Left cardiac atrium (tissue), 1 donor: ENCODE results near the genes SLC4A11, ATRN, ADAM33, HSPA12B, CENPB and MAVS.

DNA sequence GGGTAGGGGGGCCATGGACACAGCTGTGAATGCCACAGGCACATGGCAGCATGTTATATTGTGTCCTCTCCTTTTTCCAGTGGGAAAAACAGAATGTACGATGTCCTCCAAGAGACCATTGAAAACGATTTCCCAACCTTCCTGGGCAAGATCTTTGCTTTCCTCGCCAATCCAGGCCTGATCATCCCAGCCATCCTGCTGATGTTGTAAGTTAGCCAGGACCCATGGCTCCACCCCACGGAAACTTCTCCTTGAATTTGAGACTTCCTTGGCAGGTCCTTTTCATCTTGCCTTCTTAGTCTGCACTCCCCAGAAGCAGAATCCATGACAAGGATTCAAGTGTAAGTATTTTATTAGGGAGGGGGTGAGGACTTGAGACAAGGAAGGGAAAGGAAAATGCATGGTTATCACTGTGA lies 28.2 kb upstream of the NOP56 start:
- PRO-cap, result no peak

DNA sequence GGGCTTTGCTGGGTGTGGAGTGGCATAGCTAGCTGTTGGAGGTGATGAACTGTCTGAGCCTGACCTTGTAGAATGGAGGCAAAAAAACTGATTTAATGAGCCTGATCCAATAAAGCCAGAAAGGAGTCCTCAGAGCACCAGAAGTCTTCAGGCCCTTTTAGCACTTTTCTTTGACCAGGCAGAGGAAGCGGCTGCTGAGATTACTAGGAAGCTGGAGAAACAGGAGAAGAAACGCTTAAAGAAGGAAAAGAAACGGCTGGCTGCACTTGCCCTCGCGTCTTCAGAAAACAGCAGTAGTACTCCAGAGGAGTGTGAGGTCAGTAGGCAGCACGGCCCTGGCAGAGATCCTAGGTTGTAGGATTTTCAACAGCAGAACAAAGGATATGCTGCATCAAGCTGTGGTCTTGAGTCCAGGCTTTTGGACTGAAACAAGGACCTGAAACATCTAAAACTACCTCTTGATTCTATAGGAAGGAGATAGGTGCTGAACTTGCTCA lies 4.5 kb downstream of the NOP56 start:
- PRO-cap, result no peak

GRCh38 chr20:2706738-2707631 lies 14.4 kb downstream of the EBF4 start:
- PRO-cap, result no peak

- PRO-cap, result no peak
Measured at GRCh38 chr20:2838417-2839203, 1.8 kb downstream of the PCED1A start.

- PRO-cap, result no peak
Measured at GRCh38 chr20:2982958-2983587, 60.3 kb upstream of the GNRH2 start.

GRCh38 chr20:3049489-3050029 lies 3.7 kb downstream of the MRPS26 start:
- PRO-cap, result no peak

GRCh38 chr20:3209879-3210369 lies 626 bp downstream of the ITPA start:
- PRO-cap, result no peak

GRCh38 chr20:3212514-3212966 lies 3.2 kb downstream of the ITPA start:
- PRO-cap, result no peak

GRCh38 chr20:3239097-3239336 lies at the start of gene SLC4A11:
Gene SLC4A11, minus strand, starts transcription at chr20:3239190.
- PRO-cap, result no peak

DNA sequence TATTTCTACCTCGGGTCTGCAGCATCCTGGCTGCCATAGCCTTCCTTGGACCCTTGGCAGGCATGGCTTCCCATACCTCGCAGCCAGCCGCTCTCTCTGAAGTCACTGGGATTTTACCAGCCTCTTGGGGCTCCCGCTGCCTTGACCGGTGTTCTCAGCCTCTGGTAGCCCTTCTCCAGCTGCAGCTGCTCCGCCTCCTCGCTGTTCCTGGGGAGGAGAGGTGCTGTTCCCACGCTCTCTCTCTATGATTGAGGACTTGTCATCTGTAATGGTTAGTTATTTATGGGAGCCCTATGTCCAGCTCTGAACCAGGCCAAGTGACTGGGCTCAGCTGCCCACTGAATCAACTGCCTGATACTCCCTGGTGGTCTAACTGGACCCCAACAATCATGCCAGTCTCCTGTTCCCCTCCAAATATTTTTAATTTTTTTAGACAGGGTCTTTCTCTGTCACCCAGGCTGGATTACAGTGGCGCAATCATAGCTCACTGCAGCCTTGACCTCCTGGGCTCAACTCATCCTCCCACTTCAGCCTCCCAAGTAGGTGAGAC lies 4.7 kb upstream of the SLC4A11 start:
- PRO-cap, result unidirectional peak, minus-strand start at position 115 of the sequence

DNA sequence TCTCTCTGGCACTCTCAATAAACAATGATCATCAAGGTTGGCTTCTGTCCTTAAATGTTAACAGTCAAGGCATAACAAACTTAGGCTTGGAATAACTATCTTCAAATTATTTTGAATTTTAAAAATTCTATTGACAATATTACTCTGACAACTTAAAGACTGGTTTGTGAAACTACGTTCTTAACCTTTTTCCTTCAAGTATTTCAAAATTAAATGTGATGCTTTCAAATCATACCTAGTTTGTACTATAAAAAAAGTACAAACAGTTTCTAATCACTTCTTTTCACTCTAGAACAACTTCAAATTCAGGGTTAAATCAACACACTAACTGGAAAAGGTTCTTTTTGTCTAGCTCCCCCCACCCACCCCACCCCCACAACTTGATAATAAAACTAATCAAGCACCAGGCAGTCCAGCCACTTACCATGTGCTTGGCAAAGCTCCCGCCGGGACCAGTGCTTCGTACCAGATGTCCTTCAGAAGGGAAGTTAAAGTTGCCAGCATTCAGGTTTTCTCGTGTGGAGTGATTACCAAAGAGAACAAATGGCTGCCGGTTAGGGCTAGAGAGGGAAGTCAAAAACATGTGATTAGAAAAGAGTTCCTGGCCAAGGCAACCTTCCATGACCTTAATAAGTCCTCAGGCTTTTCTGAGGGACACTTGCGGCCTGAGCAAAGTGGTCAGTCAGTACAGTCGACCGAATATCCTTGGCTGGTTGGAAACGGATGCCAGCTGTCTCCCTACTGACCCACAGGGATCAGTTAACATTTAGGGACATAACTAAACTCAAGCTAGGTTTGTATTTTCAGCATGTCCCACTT lies 67.2 kb downstream of the DNAAF9 start:
- PRO-cap, result no peak

DNA sequence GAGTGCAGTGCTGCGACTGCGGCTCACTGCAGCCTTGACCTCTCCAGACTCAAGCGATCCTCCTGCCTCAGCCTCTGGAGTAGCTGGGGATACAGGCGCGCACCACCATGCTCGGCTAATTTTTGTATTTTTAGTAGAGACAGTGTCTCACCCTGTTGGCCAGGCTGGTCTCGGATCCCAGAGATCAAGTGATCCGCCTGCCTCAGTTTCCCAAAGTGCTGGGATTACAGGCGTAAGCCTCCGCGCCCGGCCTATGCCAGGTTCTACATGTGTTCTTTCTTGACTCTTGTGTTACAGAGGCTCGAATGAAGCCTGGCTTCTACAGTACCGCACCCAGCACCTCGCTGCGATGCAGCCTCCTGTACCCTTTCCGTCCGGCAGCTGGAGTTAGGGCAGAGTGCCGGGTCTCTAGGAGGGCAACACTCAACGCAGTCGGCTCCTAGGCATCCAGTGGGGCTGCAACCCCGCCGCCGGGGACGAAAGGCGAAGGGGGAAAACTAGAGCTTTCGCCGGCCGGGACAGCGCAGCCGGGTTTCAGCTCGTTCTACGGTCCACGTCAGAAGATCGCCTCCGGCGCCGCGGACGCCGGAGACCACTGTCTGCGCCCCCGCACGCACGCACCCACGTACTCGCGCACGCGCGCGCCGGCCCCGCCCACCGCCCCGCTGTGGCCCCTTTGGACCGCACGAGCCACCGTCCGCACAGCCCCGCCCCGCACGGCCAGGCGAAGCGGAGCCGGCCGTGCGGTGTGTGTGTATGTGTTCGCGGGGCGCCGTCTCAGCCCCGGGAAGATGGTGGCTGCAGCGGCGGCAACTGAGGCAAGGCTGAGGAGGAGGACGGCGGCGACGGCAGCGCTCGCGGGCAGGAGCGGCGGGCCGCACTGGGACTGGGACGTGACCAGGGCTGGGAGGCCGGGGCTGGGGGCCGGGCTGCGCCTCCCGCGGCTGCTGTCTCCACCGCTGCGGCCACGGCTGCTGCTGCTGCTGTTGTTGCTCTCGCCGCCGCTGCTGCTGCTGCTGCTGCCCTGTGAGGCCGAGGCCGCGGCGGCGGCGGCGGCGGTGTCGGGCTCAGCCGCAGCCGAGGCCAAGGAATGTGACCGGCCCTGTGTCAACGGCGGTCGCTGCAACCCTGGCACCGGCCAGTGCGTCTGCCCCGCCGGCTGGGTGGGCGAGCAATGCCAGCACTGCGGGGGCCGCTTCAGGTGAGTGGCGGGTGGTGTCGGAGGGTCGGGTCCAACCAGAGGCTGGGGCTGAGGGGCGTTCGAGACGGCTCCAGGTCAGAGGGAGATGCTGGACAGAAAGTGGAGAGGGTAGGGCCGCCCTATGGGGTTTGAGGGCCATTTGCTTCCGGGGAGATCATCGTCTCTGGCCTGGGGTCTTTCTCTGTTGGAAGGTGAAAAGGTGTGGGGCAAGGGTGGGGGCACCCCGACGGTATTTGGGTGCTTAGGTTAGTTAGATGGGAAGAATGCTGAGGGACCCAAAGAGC lies at the start of gene ATRN:
Gene ATRN (plus strand): TSS at position 702 of the 1,485 bp plus-strand sequence.
- PRO-cap, result bidirectional peak, plus-strand start at position 723 of the sequence, minus-strand start at position 597 of the sequence

- PRO-cap, result no peak
Measured at GRCh38 chr20:3472039-3473014, 1.5 kb downstream of the ATRN start.

- PRO-cap, result bidirectional peak, plus-strand start at chr20:3682322, minus-strand start at chr20:3682004
Measured at GRCh38 chr20:3681657-3682445, at the start of gene ADAM33. Gene ADAM33, minus strand, starts transcription at chr20:3682010.

GRCh38 chr20:3732283-3733097 lies at the start of gene HSPA12B:
Gene HSPA12B, plus strand, starts transcription at chr20:3732685.
- PRO-cap, result bidirectional peak, plus-strand start at chr20:3732685, minus-strand start at chr20:3732576

GRCh38 chr20:3737908-3738338 lies 5.4 kb downstream of the HSPA12B start:
- PRO-cap, result no peak

- PRO-cap, result no peak
Measured at GRCh38 chr20:3754774-3755185, 12.8 kb downstream of the ADISSP start.

GRCh38 chr20:3786582-3787283 lies at the start of gene CENPB:
Gene CENPB, minus strand, starts transcription at chr20:3786740.
- PRO-cap, result bidirectional peak, plus-strand start at chr20:3786951, minus-strand start at chr20:3786740

- PRO-cap, result no peak
Measured at GRCh38 chr20:3815920-3816198, 4.5 kb upstream of the AP5S1 start.

- PRO-cap, result bidirectional peak, plus-strand start at chr20:3846878, minus-strand start at chr20:3846729; bidirectional peak, plus-strand start at chr20:3847310, minus-strand start at chr20:3847307; bidirectional peak, plus-strand start at chr20:3847437, minus-strand start at chr20:3847383
Measured at GRCh38 chr20:3846766-3847973, at the start of gene MAVS. Gene MAVS, plus strand, starts transcription at chr20:3846834.